SK-MEL-5 (cell line): ENCODE measurements around a stretch of chr2.

GRCh38 chr2:239072075-239072412 is 224.2 kb downstream of the TWIST2 start:
RAMPAGE:
- cytosol, long total RNA = no peak
- long total RNA = no peak
- nucleus, long total RNA = no peak

GRCh38 chr2:239120507-239121124 is 272.7 kb downstream of the TWIST2 start:
RAMPAGE:
- cytosol, long total RNA = no peak
- long total RNA = no peak
- nucleus, long total RNA = no peak

DNA sequence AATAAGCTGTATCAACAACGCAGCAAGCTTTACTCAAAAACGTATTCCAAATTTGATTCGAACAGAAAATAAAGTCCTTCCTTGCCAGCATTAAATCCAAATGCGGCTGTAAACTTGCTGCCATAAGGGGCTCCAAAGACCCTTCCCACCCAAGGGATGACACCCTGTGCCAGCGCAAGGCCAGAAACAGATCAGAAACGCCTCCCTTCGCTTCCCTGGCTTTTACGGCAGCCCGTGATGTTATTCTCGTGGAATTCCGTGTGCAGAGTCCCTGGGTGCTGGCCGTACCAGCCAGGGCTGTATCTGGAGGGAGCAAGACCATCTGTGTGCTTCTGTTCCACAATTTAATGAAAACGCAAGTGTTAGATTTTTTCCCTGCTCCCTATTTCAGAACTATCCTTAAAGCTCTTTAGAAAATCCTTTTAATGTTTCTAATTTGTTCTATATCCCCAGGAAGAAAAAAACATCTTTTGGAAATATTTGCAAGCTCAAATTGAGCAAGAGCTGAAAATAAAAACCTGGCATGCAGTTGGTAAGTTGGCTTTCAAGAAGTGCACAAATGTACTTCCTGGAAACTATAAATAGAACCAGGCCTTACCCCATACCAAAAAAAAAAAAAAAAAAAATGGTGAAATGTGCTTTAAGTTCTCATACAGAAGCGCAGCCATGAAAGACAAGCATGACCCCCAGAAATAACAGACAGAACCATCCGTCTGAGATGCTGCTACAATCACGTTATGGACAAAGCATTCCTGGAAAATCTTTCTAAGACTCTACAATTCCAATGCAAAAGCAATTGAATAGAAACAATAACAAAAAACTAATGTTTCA is 178.7 kb downstream of the HDAC4 start:
RAMPAGE:
- cytosol, long total RNA = no peak
- long total RNA = no peak
- nucleus, long total RNA = no peak

DNA sequence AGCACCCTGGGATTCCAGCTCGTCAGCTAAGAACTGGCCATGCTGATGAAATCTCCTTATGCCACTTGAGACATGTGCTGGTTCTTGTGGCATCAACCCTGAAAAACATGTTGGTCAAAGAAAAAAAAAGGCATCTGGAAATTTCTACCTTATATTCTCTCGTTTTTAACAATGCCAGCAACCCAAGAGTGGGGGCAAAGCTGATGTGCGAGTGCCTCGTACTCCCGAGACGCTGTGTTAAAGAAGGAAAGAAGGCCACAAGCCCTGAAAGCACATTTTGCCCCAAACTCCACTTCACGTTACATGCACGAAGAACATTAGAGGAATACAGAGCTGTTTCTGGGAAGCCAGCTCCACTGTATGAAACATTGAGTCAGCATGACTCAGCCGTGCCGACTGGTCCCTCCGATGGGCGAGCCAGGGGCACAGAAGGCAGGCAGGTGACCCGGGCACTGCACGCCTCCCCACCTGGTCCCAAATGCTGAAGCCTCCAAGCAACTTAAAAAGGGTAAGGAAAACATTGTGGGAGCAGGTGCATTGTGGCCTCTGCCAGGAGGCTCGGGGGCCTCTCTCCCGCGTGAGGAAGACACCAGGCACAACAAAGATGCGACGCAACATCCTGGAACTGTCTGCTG is 120.6 kb downstream of the HDAC4 start:
RAMPAGE:
- cytosol, long total RNA = no peak
- long total RNA = no peak
- nucleus, long total RNA = no peak

RAMPAGE:
- cytosol, long total RNA = no peak
- long total RNA = no peak
- nucleus, long total RNA = no peak
Measured at GRCh38 chr2:239288881-239290056, 111.6 kb downstream of the HDAC4 start.

DNA sequence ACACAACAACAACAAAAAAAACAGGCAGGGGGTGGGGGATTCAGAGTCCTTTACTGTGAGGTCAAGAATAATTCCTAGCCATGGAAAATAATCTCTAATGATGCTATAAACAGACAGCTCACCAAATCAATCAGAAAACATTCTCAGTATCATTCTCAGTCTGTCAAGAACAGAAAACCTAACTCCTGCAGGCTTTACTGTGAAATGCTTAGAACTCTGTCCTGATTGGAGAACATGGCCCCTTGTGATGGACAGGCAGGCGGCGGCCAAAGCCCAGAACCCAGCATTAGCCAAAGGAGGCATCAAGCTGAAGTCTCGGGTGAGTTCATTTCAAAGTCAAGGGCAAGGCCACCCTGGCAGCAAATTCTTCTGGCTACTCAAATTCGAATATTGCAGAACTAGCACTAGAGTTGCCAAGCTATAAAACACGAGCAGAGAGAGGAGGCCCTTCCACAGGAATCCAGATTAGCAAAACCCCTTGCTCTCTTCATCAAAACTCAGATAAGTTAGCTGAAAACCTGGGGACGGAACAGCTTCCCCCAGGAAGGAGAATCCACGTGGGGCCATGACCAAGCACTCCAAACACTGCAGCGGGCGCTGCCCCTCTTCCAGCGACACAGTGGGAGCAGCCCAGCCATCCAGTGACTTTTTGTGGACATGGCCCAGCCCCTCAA is 98.7 kb downstream of the HDAC4 start:
RAMPAGE:
- cytosol, long total RNA = no peak
- long total RNA = no peak
- nucleus, long total RNA = no peak

RAMPAGE:
- cytosol, long total RNA = no peak
- long total RNA = no peak
- nucleus, long total RNA = no peak
Measured at GRCh38 chr2:239307851-239308460, 92.9 kb downstream of the HDAC4 start.

RAMPAGE:
- cytosol, long total RNA = no peak
- long total RNA = no peak
- nucleus, long total RNA = no peak
Measured at GRCh38 chr2:239346581-239347451, 54.0 kb downstream of the HDAC4 start.

DNA sequence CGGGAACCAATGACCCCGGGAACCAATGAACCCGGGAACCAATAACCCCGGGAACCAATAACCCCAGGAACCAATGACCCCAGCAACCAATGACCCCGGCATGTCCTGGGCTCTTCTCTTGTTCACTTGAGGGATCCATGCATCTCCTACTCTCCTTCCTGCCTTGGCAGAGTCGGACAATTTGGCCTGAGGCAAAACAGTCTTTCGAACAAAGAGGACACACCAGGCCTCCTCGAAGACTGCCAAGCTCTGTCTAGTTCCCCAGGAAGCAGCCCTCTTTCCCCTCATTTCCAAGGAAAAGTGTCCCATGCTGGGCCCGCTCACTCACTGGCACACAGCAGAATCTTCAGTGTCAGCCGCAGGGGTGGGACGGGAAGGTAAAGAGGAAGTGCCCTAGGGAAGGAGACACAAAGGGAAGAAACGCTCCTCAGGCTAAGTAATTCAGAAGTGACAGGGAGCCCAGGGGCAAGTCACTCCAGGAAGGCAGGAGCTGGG is 22.1 kb downstream of the HDAC4 start:
RAMPAGE:
- cytosol, long total RNA = no peak
- long total RNA = no peak
- nucleus, long total RNA = no peak

RAMPAGE:
- cytosol, long total RNA = no peak
- long total RNA = no peak
- nucleus, long total RNA = no peak
Measured at GRCh38 chr2:239482904-239483208, 82.0 kb upstream of the HDAC4 start.

DNA sequence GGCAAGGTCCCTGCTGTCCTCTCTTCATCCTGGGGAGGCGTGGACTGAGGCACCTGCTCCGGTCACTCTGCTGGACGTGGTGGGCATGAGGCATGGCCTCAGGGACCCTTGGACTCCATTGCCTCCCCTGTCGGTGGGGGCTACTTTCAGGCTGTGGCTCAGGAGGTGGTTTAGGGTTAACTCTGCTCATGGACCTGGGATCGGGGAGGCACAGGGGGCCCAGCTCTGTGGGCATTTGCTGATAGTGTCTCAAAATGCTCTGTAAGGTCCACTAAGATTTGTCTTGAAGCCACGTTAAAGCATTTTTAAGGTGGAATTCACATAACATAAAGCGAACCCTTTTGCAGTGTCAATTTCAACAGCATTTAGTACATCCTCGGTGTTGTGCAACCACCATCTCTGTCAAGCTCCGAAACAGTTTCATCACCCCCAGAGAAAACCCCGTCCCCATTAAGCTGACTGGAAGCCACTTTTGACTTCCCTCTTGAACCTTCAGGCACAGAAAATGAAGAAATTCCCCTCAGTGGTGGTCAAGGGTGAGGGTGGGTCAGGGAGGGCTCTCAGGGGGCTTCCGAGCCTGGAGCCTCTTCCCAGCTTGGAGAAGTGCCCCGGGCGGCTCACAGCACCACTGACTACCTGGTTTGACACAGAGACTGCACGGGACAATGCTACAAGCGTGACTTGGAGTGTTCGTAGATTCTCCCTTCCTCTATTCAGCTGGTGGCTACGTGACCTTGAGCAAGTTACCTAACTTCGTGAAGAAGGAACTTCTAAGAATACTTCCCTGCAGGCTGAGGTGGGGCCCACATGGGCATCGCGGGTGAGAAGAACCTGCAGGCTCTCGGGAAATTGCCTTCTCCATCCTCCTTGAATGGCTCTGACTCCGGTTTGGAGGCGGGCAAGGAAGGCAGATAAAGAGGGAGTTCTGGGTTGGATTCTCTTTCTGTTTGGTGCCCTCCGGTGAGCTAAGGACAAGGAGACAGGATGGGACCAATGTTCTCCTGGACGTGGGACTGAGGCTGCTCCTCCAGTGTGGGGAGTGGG is 100.2 kb upstream of the HDAC4 start:
RAMPAGE:
- cytosol, long total RNA = no peak
- long total RNA = no peak
- nucleus, long total RNA = no peak

RAMPAGE:
- cytosol, long total RNA = no peak
- long total RNA = no peak
- nucleus, long total RNA = no peak
Measured at GRCh38 chr2:239533792-239534280, 133.0 kb upstream of the HDAC4 start.

DNA sequence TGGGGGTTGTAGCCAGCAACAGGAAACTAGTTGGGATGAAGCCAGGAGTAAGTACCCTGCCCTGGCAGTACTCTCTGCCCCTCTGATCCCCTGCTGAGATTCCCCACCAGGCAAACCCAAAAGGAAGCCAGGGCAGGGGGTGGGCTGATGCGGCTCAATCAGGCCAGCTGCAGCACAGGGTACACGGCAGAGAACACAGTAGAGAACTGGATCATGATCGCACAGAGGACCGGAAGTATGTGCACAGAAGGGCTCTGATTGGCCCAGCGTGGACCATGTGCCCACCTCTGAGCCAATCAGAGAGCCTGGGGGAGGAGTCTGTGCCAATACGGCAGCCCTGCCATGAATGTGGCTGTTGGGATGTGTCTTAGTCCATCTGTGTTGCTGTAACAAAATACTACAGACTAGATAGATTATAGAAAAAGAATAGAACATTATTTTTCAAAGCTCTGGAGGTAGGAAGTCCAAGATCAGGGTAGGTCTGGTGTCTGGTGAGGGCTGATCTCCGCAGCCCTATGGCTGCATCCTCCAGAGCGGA is 132.0 kb downstream of the NDUFA10 start:
RAMPAGE:
- cytosol, long total RNA = no peak
- long total RNA = no peak
- nucleus, long total RNA = no peak

DNA sequence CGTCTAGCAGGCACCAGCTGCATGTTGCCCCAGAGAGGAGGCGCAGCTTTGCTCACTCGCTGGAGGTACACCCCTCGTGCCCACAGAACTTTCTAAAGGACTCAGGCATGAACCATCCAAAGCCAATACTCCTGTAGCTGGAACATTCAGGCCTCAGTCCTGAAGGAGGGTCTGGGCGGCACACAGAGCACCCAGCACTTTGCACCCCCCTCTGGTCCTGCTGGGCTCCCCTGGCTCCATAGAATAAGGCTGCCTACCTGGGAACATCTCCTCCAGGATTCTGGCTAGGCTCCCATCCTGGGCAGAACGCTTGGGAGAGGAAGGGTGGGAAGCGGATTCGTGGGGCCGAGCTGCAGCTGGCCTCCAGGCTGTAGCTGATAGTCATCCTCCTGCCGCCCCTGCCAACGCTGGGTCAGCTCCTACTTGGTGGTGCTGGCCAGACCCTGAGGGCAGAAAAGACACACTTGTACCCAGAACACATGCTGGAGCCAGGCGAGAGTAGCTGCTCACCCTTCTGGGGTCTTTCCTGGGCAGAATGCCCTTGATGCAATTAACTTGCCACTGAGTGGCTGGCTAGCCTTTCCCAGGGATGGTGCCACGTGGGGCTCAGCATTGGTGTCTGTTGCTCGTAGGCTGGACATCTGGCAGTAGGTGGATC is 113.0 kb downstream of the NDUFA10 start:
RAMPAGE:
- cytosol, long total RNA = no peak
- long total RNA = no peak
- nucleus, long total RNA = no peak

DNA sequence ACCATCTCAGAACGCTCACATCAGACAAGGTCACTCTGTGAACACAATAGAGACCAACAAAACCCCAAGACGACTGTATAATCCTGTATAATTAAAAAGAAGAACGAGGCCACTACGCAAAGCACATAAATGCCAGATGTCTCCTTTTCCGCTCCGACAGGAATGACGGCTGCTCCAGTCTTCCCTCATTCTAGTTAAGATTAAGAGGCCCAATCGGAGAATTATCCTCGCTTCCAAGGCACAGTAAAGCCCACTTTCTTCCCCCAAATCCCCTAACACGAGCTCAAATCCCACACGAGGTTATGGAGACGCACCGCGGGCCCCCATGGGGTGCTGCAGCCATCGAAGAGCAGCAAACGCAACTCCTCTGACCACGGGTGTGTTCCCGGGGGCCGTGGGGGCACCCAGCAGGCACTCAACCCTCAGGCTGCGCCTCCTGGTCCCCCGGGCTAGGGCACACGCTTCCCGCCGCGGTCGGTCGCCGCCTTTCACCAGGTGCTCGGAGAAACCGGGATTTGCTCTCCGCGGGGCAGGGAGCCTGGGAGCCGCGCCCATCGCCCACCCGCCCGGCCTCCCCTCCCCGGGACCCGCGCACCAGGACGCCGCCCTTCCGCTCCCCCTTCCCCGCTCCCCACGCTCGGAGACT is 425 bp downstream of the COPS9 start:
RAMPAGE:
- cytosol, long total RNA = no peak
- long total RNA = no peak
- nucleus, long total RNA = no peak

DNA sequence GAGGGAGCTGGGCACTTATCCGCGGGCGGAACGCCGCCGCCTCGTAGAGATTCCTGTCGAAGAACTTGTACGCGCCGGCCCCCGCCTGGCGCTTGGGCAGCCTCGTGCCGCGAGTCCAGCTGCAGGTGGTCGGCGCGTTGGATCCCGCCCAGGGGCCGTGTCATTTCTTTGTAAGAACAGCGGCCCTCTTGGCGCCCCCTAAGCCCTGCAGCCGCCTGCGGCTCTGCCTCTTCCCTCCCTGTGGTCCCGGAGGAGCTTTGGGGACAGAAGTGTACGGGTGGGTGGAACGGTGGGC is 1.2 kb downstream of the GPC1 start:
RAMPAGE:
- cytosol, long total RNA = no peak
- long total RNA = no peak
- nucleus, long total RNA = no peak

RAMPAGE:
- cytosol, long total RNA = no peak
- long total RNA = no peak
- nucleus, long total RNA = no peak
Measured at GRCh38 chr2:240453591-240453929, 18.1 kb downstream of the GPC1 start.

RAMPAGE:
- cytosol, long total RNA = no peak
- long total RNA = no peak
- nucleus, long total RNA = no peak
Measured at GRCh38 chr2:240519996-240520636, 37.7 kb downstream of the ANKMY1 start.

DNA sequence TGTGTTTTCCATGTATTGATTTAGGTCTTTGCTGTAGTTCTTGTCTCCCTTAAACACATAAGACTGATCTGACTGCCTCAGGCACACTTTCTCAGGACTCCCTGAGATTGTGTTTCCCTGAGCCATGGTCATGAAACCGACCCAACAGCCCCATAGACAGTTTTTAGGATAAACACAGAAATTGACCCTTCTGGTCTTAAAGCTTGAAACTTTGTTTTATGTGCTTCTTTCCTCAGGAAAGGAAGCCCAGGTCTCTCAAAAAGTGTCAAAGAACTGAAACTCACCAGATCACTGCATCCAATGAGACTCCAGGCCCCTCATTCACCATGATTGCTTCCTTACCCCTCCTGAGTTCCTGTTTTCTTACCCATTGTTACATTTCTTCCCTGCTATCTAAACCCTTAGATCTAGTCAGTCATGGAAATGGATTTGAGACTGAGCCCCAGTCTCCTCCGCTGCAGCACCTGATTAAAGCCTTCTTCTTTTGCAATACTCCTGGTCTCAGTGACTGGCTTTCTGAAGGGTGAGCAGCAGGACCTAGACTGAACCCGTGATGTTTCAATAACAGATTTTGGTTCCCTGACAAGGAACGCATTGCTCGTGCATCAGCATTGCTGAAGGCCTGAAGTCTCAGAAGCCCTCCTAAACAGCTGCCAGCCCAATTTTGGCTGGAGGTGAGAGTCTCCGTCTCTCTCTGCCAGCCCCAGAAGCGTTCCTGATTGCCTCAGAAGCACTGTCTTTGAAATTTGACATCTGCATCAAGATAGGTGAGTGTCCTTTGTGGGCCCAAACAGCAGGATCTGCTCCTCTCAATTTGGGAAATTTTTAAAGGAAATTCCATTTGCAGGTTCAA is 17.3 kb downstream of the ANKMY1 start:
RAMPAGE:
- cytosol, long total RNA = no peak
- long total RNA = no peak
- nucleus, long total RNA = no peak

DNA sequence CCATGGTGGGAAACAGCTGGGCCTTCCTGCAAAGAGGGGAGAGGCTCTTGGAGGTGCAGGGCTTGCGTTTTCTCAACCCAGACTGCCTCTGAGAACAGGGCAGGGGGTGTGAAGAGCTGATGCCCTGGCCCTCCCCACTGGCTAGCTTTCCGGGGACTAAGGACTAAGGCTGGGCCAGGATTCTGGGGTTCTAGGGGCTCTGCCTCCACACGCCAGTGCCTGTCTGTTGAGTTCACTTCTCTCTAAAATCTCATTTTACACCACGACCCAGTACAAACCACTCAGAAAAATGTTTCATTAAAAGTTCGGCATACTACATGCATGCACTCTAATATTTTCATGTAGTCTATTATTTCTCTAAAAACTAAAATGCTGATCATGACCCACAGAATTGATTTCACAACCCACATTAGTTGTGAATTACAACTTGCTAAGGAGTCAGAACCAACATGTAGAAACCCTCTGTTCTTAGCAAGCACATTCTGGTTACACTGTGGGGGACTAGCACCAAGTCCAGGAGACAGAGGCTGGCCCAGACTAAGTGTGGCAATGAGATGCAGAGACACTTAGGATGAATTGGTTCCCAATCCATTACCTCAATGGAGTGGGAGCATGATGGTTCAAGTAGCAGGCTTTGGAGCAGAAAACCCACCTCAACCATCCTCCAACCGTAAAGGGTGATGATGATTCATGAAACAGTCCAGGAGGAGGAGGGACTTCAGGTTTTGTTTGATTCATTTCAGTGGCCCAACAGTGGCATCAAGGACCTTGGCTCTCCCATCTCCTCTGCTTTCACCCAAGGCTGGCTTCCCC is 1.0 kb upstream of the ANKMY1 start:
RAMPAGE:
- cytosol, long total RNA = no peak
- long total RNA = no peak
- nucleus, long total RNA = no peak